Fallopian tube (tissue), 1 donor: ENCODE measurements around a stretch of chr10.

- PRO-cap: no peak
These were observed 104.5 kb downstream of the C10orf105 start for GRCh38 chr10:71614925-71615543.

- PRO-cap: no peak
These were observed 36.3 kb downstream of the C10orf105 start for GRCh38 chr10:71683176-71683762.

DNA sequence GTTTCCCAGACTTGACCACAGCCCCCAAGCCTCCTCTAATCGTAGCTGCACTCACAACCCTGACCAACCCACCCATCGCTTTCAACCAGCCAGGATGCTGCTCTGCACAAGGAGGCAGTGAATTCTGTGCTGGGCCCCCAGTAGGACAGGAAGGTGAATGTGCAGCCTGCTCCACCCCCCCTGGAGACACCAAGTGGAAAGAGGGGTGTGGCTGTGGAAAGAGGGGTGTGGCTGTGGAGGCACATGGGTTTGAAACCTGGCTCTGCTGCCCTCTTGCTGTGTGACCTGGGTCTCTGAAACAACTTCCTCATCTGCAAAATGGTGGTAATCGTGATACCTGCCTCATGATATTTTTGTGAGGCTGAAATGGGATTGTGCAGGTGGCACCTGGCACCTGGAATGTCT, 35.3 kb downstream of the C10orf105 start:
- PRO-cap: no peak

- PRO-cap: no peak
These were observed 18.7 kb downstream of the VSIR start for GRCh38 chr10:71754663-71755004.

GRCh38 chr10:71770678-71771934, 2.2 kb downstream of the VSIR start:
- PRO-cap: no peak

DNA sequence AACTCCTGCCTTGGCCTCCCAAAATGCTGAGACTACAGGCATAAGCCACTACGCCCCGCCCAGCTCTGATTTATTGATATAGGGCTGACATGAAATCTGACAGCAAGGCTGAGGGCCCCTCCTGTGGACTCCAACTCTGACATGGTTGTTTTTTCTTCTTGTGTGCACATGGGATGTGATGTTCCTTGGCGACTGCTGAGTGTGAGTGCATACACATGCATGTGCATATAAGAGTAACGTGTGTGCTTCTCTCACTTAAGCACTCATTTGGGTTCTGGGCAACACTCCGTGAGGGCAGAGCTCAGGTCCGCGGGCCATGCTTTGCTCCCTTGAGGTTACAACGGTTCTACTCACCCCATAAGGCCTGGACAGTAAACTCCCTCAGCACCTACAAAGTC, 33.5 kb upstream of the VSIR start:
- PRO-cap: no peak

DNA sequence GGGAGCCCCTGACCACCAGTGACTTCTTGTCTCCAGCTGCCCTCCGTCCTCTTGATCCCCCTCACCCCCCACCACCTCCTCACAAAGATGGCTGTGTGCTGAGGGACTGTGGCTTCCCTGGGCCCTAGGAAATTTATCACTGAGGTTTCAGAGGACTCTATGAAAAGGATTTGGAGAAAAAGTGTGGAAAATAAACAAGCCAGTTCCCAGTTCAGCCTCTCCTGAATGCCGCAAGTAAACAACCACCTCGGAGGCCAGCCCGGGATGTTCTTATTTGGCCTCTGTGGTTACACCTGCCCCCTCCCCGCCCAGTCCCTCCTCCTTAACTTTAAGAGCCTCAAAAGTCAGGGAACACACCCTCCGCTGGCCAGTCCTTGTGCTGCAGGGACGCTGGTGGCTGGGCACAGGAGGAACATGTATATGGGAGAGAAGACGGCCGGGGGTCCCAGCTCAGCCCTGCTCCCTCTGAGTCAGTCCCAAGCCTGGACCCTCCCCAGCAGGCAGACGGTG, 6.0 kb downstream of the CHST3 start:
- PRO-cap: no peak

GRCh38 chr10:72027503-72028026, 60.8 kb downstream of the SPOCK2 start:
- PRO-cap: unidirectional peak, plus-strand start at chr10:72027775

DNA sequence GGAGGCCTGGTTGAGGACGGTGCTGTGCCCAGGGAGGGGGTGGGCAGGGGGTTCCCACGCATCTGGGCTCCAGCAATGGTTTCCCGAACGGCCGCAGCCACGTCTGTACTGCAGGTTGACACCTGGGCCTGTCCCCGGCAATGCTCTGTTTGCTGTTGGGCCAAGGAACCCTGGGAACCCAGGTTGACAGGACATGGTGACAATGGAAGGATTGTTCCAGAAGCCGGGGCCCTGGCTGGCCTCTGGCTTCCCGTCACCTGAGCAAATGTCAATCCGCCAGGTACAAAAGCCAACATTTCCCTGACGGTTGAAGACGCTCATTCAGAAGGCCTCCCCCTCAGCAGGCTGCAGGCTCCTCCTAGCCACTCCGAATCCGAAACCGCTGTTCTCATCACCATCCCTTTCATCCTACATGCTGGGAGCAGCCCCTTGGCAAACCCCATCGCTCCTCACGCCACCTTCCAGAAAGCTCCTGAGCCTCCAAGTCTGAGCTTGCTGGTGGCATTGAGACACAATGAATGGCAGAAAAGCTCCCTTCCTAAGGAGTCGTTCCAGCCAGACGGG, 31.3 kb downstream of the SPOCK2 start:
- PRO-cap: no peak

GRCh38 chr10:72066660-72067356, 21.5 kb downstream of the SPOCK2 start:
- PRO-cap: no peak

- PRO-cap: no peak
These were observed 13.6 kb downstream of the SPOCK2 start for GRCh38 chr10:72074686-72075149.

DNA sequence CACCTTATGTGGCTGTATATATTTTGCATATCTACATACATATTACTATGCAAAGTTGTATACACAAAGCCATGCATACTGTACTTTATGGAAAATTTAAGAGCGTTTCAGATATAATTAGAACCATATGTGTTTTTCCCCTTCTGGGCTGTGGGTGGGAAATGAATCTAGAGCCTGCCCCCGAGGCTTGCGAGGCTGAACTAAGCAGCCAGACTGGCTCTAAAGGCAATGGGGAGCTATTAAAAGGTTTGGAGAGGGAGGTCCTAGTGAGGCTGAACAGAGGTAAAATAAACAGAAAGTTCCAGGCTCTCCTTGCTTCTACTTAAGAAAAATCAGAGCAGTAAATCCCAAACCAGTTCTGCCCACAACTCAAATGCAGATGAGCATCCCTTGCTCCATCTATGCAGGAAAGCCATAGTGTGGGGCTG, 14.2 kb upstream of the DDIT4 start:
- PRO-cap: bidirectional peak, plus-strand start at position 350 of the sequence, minus-strand start at position 215 of the sequence

GRCh38 chr10:72261444-72262068, 12.2 kb upstream of the DDIT4 start:
- PRO-cap: no peak

DNA sequence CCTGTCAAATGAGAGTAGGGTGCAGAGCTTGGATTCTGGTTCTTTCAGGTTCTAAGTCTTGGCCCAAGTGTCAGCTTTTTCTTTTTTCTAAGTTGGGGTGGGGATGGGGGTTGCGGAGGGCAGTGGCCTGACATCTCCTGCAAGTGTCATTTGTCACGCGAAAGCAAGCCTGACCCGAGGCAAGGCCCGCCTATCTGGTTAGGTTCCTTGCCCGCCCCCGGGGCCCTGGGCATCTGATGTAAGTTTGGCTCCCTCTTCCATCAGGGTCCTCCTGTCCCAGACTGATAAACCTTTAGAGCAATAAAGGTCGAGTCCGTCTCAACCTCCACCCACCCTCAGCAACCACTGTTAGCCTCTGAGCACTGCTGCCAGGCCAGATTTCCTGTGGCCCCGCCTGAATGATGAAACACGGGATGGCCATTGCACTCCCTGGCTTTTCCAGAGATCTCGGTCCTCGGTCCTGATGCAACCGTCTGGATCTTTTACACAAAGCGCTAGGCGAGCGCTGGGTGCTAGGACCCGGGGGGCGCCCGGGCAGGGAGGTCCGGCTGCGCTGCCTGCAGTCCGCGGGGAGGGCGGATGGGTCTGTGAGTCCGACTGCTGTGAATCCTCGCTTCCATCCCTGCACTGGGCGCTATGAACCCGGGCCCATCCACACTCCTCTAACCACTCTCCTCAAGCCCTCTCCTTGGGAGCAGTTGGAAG, 1.1 kb upstream of the DDIT4 start:
- PRO-cap: bidirectional peak, plus-strand start at position 590 of the sequence, minus-strand start at position 484 of the sequence

DNA sequence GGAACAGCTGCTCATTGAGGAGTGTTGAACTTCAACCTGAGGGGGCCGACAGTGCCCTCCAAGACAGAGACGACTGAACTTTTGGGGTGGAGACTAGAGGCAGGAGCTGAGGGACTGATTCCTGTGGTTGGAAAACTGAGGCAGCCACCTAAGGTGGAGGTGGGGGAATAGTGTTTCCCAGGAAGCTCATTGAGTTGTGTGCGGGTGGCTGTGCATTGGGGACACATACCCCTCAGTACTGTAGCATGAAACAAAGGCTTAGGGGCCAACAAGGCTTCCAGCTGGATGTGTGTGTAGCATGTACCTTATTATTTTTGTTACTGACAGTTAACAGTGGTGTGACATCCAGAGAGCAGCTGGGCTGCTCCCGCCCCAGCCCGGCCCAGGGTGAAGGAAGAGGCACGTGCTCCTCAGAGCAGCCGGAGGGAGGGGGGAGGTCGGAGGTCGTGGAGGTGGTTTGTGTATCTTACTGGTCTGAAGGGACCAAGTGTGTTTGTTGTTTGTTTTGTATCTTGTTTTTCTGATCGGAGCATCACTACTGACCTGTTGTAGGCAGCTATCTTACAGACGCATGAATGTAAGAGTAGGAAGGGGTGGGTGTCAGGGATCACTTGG, 1.5 kb downstream of the DDIT4 start:
- PRO-cap: no peak

DNA sequence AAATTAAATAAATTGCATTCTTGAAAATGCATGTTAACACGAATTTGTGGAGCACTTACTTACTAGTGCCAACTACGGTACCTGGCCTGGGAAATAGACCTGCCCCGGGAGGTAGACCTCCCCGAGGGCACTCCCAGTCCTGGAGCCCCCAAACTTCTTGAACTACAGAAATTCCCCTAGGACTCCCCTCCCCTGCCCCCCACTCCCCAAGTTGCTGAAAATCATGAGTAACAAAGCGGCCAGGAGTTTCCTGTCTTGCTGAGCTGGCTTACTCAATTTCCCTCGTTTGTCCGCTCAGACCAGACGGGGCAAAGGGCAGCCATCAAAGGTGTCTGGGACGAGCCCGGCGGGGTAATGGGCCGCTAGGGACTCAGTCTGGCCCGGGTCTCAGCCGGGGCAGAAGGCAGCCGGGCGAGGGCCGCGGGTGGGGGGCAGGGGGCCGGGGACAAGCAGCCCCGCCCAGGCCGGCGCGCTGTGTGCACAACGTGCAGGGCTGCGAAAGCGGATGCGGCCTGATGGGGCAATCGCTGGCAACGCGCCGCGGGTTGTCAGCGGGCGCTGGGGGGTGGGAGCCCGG, 35.4 kb downstream of the DNAJB12 start:
- PRO-cap: bidirectional peak, plus-strand start outside the sequence, minus-strand start at position 507 of the sequence

GRCh38 chr10:72322440-72322944, 32.2 kb downstream of the DNAJB12 start:
- PRO-cap: no peak

DNA sequence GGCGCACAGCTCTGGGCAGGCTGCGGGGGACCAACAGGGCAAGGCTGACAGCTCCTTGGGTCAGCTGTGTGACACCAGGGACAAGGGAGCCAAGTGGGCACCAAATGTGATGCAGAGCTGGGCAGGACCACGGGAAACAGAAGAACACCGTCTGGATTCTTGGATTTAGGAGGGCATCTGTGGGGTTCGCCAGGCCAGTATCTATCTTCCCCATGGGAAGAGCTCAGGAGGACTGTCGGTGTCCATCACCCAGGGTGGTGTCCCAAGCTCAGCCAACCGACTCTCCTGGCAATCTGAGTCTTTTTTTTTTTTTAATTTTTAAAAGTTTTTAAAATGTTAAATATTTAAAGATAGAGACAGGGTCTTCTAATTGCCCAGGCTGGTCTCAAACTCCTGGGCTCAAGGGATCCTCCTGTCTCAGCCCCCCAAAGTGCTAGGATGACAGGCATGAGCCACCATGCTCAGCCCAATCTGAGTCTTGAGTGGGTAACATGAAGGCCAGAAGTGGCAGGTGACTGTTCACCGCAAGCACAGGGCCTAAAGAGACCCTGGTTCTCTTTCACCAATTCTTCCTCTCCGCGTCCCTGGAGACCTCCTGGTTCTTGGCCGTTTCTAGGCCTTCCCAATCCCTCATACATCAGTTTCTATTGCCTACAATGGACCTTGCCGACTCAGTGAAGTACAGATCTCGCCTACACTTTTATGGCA, 11.0 kb downstream of the DNAJB12 start:
- PRO-cap: no peak

DNA sequence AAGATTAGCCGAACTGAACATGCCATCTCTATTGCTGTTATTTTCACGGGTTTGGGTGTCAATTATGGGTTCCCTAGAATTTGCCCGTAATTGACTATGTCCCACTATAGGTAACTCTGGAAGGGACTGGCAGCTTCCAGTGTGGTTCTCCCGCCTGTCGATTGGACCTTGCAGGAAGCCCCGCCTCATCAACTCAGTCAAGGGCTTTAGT, 183 bp upstream of the MCU start:
- PRO-cap: bidirectional peak, plus-strand start outside the sequence, minus-strand start at position 163 of the sequence

GRCh38 chr10:72756416-72757409, 64.8 kb downstream of the MCU start:
- PRO-cap: no peak